Gastrocnemius medialis (tissue), 3 donors: Measurements from ENCODE around the genes OR4X2, OR4A16, OR5L1 and OR5T2.

DNA sequence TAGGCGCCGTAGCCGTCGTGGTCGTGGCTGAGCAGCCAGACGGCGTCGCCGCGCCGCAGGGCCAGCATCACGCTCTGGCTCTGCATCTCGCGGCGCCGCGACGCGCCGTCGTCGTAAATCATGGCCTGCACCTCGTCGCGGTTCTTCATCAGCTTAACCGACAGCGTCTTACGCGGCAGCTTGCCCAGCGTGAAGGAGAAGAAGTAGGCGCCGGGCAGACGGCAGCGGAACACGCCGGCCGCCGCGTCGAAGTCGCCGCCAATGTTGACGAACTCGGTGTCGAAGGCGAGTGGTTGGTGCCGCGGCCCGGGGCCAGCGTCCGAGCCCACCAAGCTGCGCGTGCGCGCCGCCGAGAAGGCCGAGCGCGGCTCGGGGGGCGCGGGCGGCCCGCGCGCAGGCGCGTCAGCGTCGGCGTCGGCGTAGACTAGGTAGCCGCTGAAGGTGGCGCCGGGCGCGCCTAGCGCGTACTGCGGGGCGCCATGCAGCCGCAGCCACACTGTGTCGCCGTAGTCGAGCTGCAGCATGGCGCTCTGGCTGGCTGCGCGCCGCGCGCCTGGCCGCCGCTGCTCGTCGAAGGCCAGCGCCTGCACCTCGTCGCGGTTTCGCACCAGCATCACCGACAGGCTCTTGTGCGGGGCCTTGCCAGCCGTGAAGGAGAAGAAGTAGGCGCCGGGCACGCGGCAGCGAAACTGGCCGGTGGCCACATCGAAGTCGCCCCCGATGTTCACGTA, 3.6 kb downstream of the FAM180B start:
- PRO-cap, result no peak
- RAMPAGE, long total RNA, 3 experiments, result no peak in any of the 3 experiments

- PRO-cap, result bidirectional peak, plus-strand start at chr11:47768514, minus-strand start at chr11:47768406
- RAMPAGE, long total RNA, 3 experiments, result no peak in any of the 3 experiments
Measured at GRCh38 chr11:47768309-47768902, 1.3 kb upstream of the FNBP4 start.

GRCh38 chr11:47918959-47919381, 61.4 kb upstream of the PTPRJ start:
- PRO-cap, result no peak
- RAMPAGE, long total RNA, 3 experiments, result no peak in any of the 3 experiments

DNA sequence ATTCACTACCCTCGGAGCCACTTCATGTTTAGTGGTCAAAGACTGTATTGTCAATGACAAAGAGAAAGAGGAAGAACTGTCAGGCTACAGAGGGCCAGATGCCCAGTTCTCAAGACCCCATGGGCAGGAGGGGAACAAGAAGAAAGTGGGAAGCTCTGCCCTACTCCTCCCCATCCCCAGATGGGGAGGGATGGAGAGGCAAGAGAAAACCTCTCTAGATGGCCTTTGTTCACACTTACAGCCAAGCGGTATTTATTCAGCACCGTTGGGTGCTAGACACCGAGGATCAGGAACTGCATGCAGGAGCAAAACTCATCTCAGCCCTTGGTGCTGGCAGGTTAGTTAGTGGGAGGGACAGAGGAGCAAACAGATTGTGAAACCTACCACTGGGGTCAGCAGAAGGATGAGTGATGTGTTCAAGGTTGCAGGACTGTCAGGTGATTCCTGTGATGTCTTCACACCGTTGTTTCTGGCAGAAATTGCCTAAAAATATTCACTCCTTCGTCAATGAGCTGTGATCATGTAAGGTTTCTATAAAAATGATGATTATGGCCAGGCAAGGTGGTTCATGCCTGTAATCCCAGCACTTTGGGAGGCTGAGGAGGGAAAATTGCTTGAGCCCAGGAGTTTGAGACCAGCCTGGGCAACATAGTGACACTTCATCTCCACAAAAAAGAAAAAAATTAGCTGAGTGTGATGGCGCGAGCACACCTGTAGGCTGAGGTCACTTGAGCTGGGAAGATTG, 38.2 kb upstream of the PTPRJ start:
- PRO-cap, result no peak
- RAMPAGE, long total RNA, 3 experiments, result no peak in any of the 3 experiments

DNA sequence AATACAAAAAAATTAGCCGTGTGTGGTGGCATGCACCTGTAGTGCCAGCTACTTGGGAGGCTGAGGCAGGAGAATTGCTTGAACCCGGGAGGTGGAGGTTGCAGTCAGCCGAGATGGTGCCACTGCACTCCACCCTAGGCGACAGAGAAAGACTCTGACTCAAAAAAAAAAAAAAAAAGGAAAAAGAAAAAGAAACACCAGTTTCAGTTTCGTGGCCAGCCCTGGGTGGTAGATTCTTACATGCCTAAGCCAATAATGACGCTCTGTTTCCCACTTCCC, 30.1 kb upstream of the PTPRJ start:
- PRO-cap, result no peak
- RAMPAGE, long total RNA, 3 experiments, result no peak in any of the 3 experiments

DNA sequence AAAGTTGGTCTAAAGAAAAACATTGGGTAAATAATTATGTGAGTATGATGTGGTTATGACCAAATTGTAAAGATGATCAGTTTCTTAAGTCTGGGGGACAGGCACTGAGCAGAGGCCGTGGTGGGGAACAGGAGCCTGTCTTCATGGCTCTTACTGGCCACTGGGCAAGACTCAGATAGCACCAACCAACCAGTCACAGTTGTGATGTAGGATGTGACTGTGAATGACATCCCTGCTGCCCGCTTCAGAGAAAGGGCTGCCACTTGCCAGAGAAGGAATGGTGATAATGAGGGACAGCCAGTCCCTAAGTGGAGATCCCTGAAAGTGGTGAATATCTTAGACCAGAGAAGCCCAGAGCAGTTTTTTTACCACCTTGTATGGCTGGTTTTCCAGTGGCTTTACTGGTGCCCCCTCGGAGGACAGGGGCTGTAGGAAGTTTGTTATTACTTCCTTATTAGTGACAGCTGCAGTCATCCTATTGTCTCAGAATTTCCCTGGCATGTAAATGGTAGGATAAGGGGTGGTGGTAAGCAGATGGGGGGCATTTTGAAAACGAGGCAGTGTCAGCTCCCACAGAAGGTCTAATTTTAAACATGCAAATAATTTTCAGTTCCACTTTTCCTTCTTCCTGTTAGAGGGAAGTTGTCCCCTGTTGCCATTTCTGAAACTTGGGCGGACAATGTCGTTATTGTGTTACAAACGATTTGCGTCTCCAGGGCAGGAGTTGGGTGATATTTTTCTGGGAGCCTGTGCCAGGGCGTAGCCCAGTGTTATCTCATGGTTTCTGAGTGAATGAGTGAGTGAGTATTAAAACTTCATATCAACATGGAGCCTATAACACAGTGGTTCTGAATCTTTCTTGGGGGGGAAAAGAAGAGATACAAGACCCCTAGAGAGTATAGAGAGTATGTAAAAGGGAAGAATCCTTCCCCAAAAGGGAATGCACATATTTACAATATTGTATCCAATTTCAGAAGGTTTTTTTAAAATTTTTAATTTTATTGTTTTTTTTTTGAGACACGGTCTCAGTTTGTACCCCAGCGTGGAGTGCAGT, 7.3 kb downstream of the PTPRJ start:
- PRO-cap, result no peak
- RAMPAGE, long total RNA, 3 experiments, result no peak in any of the 3 experiments

DNA sequence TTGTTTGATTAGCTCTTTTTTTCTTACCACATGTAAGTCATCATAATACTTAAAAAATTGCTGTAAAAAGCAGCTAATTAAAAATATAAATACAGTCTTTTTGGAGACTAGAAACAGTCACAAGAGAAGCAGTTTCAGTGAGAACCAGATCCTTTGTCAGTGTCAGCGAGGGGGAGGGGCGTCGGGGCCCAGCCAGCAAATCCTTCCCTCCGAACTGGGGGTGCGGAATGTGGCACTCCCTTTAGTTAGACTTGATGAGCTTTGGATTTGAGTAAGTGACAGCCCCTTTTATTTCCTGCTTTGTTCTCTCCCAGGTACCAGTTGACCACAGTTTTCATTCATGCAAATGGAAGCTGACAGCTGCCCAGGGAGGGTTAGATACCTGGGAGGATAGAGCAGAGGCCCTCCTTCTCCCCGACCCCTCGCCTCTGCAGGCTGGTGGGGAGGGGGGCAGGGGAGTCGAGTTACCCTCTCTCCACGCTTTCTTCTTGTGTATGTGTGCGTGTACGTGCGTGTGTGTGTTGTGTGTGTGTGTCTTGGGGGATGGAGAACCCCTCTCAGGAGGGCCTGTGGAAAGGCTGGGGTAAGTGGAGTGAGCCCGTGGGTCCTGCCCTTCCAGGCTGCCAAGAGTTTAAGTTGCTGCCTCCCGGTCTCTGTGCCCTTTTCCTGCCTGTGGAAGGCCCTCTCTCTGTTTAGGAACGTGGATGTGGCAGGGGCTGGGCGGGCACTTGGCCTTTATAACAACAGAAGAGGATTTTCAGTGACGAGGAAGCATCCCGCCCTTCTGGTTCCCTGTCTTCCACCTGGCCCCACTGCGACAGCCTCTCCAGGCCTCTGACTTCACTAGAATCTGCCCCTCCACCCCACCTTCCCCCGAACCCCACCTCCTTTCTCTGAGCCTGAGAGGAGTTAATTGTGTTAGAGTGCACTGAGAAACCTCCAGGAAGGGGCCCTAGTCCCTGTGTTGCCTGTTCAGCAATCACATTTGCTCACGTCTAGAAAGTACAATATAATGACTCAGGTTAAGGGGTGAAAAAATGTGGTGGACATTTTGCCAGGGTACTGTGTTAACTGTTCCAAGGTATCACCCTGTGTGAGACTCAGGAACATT, 38.5 kb downstream of the PTPRJ start:
- PRO-cap, result no peak
- RAMPAGE, long total RNA, 3 experiments, result no peak in any of the 3 experiments

DNA sequence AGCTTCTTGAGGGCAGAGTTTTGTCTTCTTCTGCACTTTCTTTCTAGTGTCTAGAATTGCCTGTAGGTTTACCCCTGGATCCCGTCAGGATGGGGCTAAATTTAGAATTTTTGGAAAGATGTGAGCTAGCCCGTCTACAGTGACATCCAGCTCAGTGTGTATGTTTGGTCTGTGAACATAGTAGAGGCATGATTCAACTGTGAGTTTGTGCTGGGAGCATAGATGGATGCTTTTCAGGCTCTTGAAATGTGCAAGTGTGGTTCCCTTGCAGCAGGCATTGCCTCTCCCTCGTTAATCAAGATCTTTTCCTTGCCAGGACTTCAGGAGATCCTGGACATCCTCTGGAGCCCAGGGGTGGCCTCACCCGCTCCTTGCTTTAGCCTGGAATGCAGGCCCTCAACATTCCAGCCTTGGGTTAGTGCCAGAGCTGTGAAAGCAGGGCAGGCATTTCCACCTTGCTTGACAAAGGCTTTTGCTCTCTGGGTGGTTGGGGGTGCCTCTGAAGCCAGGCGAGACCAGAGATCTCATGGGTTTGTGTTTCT, 71.8 kb downstream of the PTPRJ start:
- PRO-cap, result no peak
- RAMPAGE, long total RNA, 3 experiments, result no peak in any of the 3 experiments

DNA sequence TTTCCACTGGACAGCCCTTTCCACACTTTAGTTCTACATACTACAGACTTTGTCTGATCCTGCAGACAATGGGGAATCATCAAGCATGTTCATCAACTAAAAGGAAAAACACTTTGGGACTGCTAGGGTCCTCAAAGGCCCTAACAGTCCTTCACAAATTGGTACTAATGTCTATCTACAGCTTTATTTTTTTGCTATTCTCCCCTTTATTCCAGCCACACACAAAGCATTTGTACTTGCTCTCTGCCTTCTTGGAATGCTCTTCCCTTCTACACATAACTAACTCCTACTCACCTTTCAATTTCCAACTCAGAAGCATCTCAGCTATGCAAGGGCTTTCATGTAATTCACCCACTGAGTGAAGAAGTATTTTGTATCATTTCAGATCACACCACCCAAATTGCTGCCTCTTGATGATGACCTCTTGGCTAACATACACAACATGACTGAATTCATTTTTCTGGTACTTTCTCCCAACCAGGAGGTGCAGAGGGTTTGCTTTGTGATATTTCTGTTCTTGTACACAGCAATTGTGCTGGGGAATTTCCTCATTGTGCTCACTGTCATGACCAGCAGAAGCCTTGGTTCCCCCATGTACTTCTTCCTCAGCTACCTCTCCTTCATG, at the start of gene OR4X2:
Gene OR4X2 (plus strand): TSS at position 443 of the 625 bp plus-strand sequence.
- PRO-cap, result no peak
- RAMPAGE, long total RNA, 3 experiments, result no peak in any of the 3 experiments

- PRO-cap, result no peak
- RAMPAGE, long total RNA, 3 experiments, result no peak in any of the 3 experiments
Measured at GRCh38 chr11:49177952-49178309, 30.5 kb downstream of the FOLH1 start.

GRCh38 chr11:50190785-50190993, 208.4 kb upstream of the OR4C12 start:
- PRO-cap, result no peak
- RAMPAGE, long total RNA, 3 experiments, result no peak in any of the 3 experiments

DNA sequence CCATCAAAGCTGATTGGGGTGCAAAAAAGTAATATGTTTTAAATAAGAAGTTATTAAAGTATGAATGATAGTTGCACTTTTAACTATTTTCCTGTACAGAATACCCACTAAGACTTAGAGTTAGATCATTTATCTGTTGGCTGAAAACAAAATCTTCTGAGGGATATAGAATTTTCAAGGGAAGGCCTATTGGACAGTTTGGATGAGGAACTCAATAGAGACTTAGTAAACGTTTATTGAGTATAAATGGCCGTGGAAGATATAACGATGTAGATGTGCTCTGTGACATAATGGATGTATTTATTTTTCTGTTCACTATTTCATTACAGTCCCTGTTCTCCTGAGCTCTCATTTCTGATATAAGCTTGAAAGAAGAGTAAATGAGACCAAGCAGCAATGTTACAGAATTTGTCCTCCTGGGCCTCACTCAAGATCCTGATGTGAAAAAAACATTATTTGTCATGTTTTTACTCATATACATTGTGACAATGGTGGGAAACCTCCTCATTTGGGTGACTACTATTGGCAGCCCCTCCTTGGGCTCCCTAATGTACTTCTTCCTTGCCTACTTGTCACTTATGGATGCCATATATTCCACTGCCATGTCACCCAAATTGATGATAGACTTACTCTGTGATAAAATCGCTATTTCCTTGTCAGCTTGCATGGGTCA, at the start of gene OR4A16:
Gene OR4A16 (plus strand): TSS at position 381 of the 673 bp plus-strand sequence.
- PRO-cap, result no peak
- RAMPAGE, long total RNA, 3 experiments, result no peak in any of the 3 experiments

DNA sequence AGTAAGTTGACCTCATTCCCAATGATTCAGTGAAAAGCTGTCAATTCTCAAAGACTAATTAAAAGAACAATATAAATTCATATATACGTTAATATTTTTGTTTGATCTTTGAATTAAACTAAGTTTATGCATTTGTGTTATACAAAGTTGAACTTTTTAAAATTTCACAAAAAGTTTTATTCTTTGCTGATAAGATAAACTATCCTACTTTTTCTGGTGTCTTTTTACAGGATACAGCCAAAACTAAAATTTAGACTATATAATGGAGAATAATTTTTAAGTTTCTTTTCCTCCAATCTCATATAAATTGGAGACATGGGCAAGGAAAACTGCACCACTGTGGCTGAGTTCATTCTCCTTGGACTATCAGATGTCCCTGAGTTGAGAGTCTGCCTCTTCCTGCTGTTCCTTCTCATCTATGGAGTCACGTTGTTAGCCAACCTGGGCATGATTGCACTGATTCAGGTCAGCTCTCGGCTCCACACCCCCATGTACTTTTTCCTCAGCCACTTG, at the start of gene OR5L1:
Gene OR5L1 (plus strand): TSS at position 216 of the 513 bp plus-strand sequence.
- PRO-cap, result no peak
- RAMPAGE, long total RNA, 3 experiments, result no peak in any of the 3 experiments

GRCh38 chr11:56234047-56234569, at the start of gene OR5T2:
TSS of gene OR5T2 (minus strand) at chr11:56234255.
- PRO-cap, result no peak
- RAMPAGE, long total RNA, 3 experiments, result no peak in any of the 3 experiments

GRCh38 chr11:57092047-57092755, 89.6 kb upstream of the LRRC55 start:
- PRO-cap, result no peak
- RAMPAGE, long total RNA, 3 experiments, result no peak in any of the 3 experiments

- PRO-cap, result no peak
- RAMPAGE, long total RNA, 3 experiments, result no peak in any of the 3 experiments
Measured at GRCh38 chr11:57292954-57293388, 31.8 kb downstream of the TNKS1BP1 start.

GRCh38 chr11:57306549-57307080, 18.1 kb downstream of the TNKS1BP1 start:
- PRO-cap, result no peak
- RAMPAGE, long total RNA, 3 experiments, result no peak in any of the 3 experiments

- PRO-cap, result no peak
- RAMPAGE, long total RNA, 3 experiments, result no peak in any of the 3 experiments
Measured at GRCh38 chr11:57307225-57307721, 17.5 kb downstream of the TNKS1BP1 start.

DNA sequence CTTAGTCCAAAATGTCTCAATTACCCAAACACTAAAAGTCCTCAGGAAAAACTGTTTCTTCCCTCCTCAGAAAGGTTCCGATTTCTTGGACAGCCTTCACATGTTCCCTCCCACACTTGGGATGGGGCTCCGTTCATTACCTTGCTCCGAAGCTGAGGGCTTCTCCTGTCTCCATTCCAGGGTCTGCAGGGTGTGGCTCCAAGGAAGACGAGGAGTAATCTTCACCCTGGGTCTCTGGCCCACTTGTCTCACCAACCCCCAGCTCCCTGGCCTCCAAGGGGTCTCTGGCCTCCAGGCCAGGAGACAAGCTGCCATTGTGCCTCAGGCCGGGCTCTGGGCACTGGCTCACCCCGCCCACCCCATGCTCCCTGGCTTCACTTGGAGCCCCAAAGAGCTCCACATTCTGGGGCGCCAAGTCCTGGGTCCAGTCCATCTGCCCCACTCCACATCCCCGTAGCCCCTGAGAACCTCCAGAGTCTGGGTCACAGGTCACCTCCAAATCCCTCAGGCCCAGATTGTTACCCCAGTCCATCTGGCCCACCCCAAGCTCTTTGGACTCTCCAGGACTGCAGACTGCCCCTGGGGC, 16.4 kb downstream of the TNKS1BP1 start:
- PRO-cap, result no peak
- RAMPAGE, long total RNA, 3 experiments, result no peak in any of the 3 experiments

DNA sequence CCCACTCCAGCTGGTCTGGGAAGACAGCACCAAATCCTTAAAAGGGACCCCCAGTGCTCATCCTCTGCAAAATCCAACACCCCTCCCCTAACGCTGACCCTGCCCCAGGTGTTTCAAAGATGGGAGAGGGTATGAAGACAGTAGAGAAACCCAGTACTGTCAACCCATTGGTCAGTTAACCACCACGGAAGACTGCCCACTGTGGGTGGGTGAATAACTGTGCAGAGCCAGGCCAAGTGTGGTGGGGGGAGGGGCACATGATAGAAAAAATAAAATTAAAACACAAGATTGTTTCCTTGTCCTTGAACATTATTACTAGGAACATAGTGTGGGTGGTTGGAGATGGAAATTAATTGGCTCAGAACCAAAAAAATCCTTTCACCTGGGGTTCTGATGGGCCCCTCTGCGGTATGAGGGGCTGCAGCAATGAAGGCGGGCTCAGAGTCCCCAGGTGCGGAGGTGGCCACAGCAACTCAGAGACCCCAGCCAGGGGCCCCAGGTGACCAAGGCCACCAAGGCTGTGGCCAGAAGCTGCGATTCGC, 1.2 kb downstream of the TNKS1BP1 start:
- PRO-cap, result no peak
- RAMPAGE, long total RNA, 3 experiments, result no peak in any of the 3 experiments